ENCODE measurements around the genes MSTO1 and MEX3A.

DNA sequence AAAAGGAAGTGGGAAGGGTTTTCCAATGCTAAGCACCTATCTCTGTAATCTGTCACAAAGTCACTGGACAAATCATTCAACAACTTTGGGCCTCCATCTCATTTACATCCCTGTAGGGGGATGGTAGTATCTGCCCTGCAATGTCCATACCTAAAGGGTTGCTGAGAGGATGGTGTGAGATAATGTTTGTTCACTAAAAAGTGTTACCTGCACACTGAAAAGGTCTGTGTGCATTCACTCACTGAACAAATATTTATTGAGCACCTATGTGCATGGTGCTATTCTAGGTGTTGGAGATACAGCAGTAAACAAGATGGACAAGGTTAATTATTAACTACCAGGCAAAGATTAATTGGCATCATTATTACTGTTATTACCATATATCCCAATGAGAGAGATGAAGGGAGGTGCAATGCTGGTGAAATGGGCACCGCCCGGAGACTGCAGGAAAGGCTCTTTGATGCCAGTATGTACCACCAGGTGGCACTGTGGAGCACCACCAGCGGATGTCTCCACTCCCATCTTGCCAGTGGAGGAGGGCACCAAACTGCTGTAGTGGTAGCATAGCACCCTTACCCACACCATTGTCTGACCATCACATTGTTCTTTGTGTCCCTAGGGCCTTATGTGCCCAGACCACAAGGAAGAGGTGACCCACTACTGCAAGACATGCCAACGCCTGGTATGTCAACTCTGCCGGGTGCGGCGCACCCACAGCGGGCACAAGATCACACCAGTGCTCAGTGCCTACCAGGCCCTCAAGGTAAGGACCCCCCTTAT lies 2.9 kb downstream of the TRIM46 start:
- CAGE, long polyA plus RNA = no peak
- RRBS = no CpG with 5 or more reads among the region's 8 CpGs

GRCh38 chr1:155196072-155196715 lies 11.5 kb downstream of the THBS3 start:
- CAGE, long polyA plus RNA = no peak
- RRBS = no CpG with 5 or more reads among the region's 5 CpGs

DNA sequence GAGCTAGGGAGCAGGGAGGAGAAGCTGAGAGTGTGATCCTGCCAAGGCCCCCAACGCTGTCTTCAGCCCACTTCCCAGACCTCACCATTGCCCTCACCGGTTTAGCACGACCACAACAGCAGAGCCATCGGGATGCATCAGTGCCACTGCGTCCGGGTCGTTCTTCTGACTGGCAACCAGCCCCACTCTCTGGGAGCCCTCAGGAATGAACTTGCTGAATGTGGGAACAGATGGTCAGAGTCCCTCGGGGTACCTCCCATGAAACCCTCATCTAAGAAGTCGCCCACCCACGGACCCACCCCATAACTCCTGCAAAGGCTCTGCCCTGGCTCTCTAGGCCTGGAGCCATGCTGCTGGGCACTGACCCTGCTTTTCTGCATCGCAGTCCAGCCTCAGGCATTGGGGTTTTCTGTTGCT lies 6.0 kb downstream of the MTX1 start:
- CAGE, long polyA plus RNA = no peak
- RRBS = 92% methylated on average over 5 of the region's 11 CpGs

GRCh38 chr1:155227268-155228327 lies 13.5 kb downstream of the GBA1 start:
- CAGE, long polyA plus RNA = no peak
- RRBS = no CpG with 5 or more reads among the region's 48 CpGs

DNA sequence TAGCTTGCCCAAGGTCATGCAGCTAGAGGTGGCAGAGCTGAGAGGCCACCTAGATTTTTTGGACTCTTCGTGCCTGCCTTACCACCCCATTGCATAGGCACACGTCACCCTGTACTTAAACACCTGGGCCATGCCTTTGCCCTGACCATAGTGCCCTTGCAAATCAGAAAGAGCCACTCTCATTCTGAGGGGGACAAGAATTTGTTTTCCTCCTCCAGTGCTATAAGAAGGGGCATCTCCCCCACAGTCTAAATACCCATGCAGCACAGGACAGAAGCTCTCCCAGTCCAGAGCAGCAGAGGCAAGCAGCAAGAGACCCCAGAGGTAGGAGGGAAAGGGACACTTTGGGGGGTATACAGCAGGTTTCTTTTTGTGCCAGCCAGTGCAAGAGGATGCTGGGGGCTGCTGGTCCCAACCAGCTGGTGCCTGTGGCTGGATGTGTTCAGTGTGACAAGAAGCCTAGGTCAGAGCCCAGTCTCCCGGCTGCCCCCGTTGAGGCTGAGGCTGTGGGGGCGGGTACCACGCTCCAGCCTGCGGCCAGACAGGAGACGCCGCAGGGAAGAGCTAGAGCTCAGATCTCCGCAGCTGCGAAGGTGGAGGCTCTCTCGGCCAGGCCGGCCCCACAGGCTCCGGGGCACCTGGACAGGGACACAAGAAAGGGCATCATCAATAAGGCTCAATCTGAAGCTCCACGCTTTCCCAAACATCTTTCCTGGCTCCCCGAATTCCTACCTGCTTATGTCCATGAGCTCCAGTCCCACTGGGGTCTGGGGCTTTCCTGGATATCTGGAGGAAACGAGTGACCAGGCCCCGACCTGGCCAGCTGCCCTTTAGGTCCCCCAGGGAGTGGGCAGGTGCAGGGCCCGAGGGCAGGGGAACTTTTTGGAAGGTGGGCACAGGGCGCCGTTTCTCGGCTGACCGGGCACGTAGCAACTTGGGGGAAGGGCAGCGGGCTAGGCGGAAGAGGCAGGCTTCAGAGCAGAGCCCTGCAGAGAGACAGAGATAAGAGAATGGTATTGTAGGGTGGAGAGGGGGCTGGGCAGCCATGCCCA lies 6.6 kb upstream of the GBA1 start:
- CAGE, long polyA plus RNA = no peak
- RRBS = no CpG with 5 or more reads among the region's 26 CpGs

DNA sequence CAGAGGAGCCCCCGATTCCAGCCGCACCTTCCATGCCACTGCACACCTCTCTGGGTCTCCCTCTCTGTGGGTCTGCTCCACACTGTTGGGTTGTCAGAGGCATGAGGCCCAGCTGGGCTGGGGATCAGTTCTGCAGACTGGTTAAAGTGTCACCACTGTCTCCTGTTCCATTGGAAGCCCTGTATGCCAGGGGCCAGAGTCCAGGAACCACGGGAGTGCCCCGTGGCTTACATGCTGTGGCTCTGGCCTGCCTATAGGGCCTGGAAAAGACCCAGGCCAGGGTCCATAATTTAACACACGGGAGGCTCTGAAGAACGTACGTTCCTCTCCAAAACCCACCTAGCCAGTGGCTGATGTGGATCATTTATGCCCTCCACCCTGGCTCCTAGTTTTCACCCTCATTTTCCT lies 380 bp downstream of the PKLR start:
- CAGE, long polyA plus RNA = no peak
- RRBS = no CpG with 5 or more reads among the region's 7 CpGs

DNA sequence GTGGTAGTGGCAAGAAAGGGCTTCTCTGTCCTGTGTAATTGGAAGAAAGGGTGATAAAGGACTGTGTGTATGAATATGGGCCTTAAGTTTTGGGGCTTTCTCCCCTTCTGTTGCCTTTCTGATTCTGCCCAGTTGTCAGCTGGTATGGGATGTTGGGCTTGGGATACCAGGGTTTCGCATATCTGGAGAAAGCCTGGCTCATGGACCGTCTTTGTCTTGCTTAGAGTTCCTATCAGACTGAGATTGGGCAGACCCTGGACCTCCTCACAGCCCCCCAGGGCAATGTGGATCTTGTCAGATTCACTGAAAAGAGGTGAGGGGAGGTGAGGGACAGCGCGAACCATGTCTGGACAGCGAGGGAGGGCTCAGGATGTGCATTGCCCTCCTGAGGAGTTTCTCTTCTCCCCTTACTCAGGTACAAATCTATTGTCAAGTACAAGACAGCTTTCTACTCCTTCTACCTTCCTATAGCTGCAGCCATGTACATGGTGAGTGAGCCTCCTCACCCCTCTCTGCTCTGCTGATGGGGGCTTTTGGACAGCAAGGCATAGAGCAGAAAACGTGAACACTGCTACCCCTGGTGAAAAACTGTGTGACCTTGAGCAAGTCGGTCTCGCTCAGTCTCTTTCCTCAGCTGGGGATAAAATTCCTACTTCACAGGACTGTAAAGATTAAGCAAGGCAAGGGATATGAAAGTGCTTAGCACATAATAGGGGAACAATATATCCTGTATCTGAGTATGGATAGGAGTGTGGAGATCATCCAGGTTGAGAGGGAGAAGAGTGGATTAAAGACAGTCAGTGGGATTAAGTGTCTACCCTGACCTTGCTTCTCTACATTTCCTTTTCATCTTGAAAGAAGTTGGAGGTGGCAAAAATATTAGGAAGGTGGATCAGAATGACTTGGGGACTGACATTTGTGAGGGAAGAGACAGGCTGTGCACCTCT lies 2.0 kb upstream of the RUSC1 start:
- CAGE, long polyA plus RNA = no peak
- RRBS = no CpG with 5 or more reads among the region's 8 CpGs

DNA sequence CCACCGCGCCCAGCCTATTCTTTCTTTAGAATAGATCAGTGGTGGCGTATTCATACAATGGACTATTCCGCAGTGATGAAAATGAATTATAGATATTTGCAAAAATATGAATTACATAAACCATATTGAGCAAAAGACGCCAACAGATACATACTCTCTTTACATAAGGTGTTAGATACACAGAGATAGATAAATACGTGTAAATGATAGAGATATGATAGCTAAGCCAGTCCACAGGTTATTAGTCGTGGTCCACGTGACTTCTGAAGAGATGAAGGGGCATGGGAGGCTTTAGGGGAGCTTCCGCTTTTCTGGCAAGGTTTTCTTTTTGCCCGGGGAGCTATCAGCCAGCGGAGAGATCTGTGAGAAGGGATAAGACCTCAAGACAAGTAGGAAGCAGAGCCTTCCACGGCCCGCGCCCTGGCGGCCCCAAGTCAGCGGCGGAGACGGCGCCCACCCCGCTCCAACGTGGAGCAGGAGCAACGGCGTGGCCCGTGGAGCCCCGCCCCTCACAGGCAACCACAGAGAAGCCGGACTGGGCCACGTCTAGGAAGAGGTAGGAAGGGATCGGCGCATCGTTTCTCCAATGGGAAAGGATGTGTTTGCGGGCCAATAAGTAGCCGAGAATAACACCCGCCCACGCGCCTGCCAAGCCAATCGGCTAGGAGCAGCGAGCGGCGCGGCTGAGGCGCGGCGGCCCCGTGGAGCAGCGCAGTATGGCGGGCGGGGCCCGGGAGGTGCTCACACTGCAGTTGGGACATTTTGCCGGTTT lies at the start of gene MSTO1:
TSS of gene MSTO1 (plus strand) at position 686 of the 772 bp plus-strand sequence.
- CAGE, long polyA plus RNA = no peak
- RRBS = no CpG with 5 or more reads among the region's 49 CpGs

DNA sequence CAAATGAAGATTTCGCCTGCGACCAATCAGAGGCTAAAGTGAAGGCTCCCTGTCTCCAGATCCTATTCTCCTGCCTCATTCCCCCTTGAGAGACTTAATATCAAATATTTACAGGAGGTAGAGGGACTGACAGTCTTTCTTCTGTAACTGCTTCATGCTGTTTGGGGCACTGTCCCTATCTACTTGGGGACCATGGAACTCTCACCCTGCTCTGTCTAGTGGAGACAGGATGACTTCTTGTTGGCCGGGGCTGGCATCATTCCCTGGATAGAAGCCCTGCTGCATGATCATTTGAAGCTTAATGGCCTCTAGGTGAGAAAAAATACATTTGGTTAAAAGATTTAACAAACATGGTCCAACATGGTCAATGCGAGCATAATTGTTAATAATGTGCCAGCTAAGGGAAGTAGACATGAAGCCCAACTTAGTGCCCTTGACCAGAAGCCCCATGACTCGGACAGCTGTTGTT lies 38.0 kb downstream of the YY1AP1 start:
- CAGE, long polyA plus RNA = no peak
- RRBS = no CpG with 5 or more reads among the region's 5 CpGs

- CAGE, long polyA plus RNA = no peak
- RRBS = no CpG with 5 or more reads among the region's 4 CpGs
These were observed 2.3 kb upstream of the RIT1 start for GRCh38 chr1:155913023-155914357.

- CAGE, long polyA plus RNA = no peak
- RRBS = no CpG with 5 or more reads among the region's 24 CpGs
These were observed 455 bp downstream of the KHDC4 start for GRCh38 chr1:155933592-155934323.

- CAGE, long polyA plus RNA = no peak
- RRBS = no CpG with 5 or more reads among the region's 10 CpGs
These were observed 3.0 kb downstream of the RXFP4 start for GRCh38 chr1:155944172-155945036.

GRCh38 chr1:155968880-155969257 lies 9.5 kb downstream of the ARHGEF2 start:
- CAGE, long polyA plus RNA = no peak
- RRBS = no CpG with 5 or more reads among the region's 2 CpGs

GRCh38 chr1:156002244-156002949 lies 18.4 kb downstream of the SSR2 start:
- CAGE, long polyA plus RNA = no peak
- RRBS = no CpG with 5 or more reads among the region's 3 CpGs

DNA sequence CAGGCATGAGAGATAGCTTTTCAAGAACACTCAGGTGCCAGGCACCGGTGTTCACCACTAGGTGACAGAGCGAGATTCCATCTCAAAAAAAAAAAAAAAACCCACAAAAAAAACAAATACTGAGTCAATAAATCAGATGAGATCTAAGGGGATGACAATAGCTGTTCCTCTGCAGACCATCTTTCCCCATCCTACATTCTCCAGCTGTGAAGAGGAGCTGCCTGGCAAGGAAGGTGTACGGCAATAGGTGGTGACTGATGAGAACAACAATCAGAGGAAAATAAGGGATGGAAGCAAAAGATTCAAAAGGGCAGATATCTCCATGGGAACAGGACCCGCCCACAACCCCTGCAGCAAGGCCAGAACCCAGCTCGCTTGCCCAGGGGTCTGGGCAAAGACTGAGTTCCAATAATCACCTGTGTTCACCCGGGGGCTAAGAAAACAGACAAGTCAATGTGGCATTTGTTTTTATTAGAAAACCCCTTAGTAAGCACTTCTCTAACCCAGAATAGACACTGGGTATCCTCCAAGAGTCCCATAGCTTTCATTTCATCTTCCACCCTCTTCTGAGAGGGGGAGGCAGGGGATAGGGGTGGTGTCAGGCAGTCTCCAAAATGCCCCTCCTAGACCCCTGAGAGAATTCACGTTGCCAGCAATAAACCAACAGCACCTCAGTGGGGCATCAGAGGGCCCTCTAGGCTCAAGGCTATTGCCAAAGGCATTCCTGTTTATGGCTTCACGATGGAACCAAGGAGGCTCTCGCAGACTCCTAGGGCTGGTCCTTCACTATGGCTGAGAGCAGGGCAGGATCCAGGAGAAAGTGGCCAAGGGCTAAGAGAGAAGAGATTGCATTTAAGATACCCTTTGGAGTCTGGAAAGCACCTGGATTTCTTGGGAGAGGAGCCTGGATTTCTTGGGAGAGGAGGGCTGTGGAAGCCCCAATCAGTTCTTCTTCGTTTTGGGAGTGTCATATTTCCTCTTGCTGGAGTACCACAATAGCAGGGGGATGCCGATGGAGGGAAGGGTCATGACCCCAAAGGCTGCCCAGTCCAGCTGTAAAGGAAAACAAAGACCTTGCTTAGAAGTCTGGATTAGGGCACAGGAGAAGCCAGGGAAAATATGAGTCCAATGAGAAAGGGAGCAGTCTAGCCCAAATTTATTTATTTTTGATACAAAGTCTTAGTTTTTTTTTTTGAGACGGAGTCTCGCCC lies 11.7 kb downstream of the SSR2 start:
- CAGE, long polyA plus RNA = no peak
- RRBS = no CpG with 5 or more reads among the region's 13 CpGs

DNA sequence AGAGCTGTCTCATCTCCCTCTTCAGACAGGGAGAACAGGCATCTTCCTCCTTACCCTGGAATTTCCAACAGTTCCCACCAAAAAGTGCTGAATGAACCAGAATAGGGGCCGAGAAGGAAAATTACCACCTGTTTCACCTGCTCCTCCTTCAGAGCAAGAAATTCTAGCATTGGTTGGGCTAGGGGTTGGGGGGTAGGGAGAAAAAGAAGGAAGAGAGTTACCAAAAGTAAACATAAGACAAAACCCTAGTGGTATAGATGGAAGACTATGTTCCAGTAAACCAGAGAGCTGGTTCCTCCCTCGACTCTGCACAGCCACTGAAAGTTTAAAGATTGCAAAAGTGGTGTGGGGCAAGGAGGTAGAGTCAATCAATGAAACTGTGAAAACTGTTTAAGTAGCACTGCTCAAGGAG lies 15.6 kb upstream of the SSR2 start:
- CAGE, long polyA plus RNA = no peak
- RRBS = no CpG with 5 or more reads among the region's 2 CpGs

GRCh38 chr1:156050074-156050952 lies 3.3 kb downstream of the UBQLN4 start:
- CAGE, long polyA plus RNA = no peak
- RRBS = no CpG with 5 or more reads among the region's 8 CpGs

GRCh38 chr1:156054482-156054706 lies 188 bp upstream of the LAMTOR2 start:
- CAGE, long polyA plus RNA = no peak
- RRBS = no CpG with 5 or more reads among the region's 14 CpGs

DNA sequence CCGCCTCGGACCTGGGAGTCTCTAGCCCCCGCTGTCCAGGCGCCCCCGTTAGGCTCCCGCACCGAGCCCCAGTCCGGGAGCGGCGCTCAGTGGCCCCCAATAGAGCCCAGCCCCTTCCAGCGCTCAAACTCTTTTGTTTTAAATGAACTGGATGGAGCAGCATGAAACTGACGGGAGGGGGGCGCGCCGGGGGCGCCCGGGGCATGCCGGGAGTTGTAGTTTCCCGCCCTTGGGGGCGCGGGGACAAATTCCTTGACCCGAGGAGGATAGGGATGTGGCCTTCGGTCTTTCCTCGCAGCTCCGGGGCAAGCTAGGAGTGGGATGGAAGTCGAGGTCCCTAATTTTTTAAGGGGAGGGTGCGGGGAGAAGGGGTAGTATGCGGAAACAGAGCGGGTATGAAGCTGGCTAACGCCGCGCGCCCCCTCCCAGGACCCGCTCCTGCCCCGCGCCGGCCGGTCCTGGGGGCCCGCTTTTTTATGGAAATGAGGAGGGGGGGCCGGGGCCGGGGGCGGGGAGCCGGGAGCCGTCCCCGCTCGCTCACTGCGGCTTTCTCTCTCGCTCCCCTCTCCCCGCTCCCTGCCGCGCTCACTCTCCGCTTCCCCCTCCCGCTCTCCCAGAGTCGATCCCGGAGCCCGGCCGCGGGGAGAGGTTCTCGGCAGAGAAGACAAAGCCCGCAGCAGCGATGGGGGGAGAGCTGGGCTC lies at the start of gene MEX3A:
TSS of gene MEX3A (minus strand) at position 135 of the 702 bp plus-strand sequence.
- CAGE, long polyA plus RNA = no peak
- RRBS = 1% methylated on average over 23 of the region's 61 CpGs

DNA sequence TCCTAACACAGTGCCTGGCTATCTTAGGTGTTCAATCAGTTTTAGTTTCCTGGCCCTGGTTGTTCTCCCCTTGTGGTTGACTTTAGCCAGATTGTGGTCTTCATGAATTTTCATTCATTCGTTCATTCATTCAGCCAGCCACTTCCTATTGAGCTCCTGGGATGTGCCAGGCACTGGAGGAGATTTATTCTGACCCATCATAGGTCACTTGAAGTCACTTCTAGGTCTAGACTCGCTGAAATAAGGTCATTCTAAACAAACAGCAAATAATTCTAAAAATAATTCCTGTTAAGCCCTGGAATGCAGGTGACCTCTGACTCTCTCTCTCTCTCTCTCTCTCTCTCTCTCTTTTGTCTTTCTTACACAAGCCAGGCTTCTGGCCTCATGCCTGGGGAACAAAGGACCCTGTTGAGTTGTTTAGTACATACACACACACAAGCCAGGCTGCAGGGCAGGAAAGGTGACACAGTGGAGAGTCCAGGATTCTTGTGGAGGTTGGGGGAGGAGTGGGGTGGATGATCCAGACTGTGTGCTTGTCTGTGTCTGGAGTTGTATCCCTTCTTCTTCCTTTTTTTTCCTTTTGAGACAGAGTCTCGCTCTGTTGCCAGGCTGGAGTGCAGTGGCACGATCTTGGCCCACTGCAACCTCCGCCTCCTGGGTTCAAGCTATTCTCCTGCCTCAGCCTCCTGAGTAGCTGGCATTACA lies 4.0 kb upstream of the MEX3A start:
- CAGE, long polyA plus RNA = no peak
- RRBS = no CpG with 5 or more reads among the region's 5 CpGs